ENCODE results near the genes MUC15 and SLC5A12.

GRCh38 chr11:19428886-19429643 is 188.3 kb upstream of the E2F8 start:
- PRO-cap, 3 experiments = no peak in any of the 3 experiments
- RAMPAGE, long total RNA = no peak
- RRBS, 2 experiments = no CpG with 5 or more reads among the region's 6 CpGs

DNA sequence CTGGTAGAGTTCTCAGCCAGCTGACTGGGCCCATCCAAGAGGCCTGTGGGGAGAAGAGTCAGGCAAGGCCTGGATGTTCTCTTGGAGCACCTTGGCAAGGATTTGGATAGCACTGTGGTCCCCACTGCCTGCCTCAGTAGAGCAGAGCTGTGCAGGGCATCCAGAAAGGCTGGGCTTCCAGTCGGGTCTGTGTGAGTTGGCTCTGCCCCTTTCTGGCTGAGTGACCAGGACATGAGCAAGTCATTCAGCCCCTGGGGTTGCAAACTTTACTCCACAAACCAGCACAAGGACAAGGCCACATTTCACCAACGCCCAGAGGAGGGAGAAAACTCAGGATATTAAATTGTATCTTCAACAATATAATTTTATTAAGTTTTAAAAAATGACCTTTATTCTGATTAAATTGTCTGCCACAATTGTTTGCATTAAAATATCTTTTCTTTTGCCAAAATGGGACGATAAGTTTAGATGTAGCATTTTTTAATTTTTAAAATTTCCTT is 29.1 kb upstream of the NAV2 start:
- PRO-cap, 3 experiments = peak in 1 of 3 experiments; most common minus-strand start position 189 of the sequence (in 1)
- RAMPAGE, long total RNA = no peak
- RRBS, 2 experiments = no CpG with 5 or more reads among the region's 3 CpGs

DNA sequence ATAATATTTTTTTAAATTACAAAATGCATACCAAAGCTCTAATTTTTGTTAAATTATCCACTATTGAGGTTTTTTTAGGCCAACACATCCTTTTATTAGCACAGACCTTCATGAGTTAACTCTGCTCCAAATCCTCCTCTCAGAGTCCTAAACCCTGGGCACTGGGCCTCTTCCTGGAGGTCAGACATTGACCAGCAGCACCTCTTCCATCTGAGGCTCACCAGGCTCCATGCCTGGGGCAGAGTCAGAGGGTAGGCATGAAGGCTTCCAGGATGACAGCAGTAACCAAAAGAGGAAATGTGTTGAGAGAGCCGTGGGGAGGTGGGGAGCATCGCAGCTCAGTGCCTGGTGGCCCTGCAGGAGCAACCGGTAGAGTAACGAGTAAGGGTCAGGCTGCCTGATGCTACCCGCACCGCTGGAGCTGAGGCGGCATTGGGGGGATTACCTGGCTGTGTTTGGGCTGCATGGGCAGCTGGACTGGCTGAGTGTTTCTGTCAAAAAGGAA is 9.5 kb upstream of the NAV2 start:
- PRO-cap, 3 experiments = no peak in any of the 3 experiments
- RAMPAGE, long total RNA = no peak
- RRBS, 2 experiments = no CpG with 5 or more reads among the region's 7 CpGs

DNA sequence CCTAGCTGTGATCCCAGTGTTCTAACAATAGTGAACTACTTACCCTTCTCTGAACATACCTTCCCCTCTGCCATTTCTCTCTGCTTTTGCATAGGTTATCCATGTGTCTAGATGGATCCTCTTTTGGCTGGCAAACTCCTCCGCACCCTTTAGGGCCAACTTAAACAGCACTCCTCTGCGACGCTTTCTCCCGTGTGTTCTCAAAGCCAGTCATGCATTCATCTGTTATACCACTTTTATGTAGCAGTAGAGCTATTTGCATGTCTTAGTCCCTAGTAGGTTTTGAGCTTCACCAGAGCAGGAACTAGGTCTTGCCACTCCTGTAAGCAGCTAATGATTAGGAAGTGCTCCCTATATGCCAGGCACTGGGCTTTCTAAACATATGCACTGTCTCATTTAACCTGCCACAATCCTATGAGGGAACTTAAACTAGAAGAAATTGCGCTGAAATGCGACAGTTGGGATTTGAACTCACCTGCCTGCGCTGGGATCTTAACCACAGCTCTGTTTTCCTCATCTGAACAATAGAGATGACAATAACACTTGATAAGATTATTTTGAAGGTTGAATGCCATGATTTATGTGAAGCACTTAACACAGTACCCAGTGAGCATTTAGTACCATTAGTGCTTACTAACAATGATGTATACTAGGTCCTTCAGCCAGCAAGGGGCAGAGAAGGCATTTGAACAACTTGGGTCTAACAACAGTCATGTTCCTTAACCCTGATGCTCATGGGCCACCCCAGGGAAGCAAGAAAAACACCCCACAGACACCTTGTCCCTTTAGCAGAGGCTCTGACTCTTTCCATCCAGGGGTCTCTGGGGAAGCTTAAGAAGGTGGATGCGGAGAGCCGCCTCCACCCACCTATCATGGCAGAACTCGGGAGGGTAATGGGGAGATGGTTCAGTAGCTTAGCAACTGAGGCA is 180.6 kb downstream of the DBX1 start:
- PRO-cap, 3 experiments = no peak in any of the 3 experiments
- RAMPAGE, long total RNA = no peak
- RRBS, 2 experiments = no CpG with 5 or more reads among the region's 10 CpGs

DNA sequence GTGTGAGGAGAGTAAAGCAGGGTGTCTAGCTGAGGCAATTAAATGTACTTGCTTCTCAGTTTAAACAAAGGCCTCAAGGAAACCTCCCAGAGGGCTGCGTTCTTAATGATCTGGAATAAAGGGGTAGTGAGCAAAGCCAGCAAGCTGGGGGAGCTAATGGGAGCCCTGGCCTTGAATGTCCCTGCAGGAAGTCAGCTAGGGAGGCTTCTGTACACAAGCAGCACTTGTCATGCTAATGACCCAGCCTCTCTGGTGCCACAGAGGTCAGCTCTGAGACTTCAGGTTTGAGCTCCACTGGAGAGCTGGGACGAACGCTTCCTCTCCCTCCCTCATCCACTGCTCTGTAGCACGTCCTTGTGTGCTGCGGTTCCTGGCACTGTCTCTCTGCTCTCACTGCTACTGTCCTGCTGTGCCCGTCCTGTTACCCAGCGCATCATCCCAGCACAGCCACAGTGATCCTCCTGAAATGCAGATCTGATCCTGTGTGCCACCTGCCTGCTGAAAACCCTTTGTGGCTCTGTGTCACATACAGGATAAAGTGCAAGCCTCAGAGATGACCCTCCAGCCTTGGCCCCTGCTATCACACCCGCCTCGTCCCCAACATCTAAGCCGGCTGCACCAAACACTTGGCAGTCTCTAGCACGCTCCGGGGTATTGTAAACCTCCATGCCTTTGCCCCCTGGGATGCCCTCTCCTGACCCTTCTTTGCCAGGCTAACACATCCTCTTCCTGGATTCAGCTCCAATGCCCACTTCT is 159.6 kb downstream of the DBX1 start:
- PRO-cap, 3 experiments = no peak in any of the 3 experiments
- RAMPAGE, long total RNA = no peak
- RRBS, 2 experiments = no CpG with 5 or more reads among the region's 12 CpGs

- PRO-cap, 3 experiments = no peak in any of the 3 experiments
- RAMPAGE, long total RNA = no peak
- RRBS, 2 experiments = no CpG with 5 or more reads among the region's 1 CpG
Observed at GRCh38 chr11:22981167-22981491, 120.9 kb upstream of the CCDC179 start.

GRCh38 chr11:26188521-26189100 is 143.3 kb upstream of the ANO3 start:
- PRO-cap, 3 experiments = no peak in any of the 3 experiments
- RAMPAGE, long total RNA = no peak
- RRBS, 2 experiments = no CpG with 5 or more reads among the region's 1 CpG

- PRO-cap, 3 experiments = no peak in any of the 3 experiments
- RAMPAGE, long total RNA = no peak
- RRBS, 2 experiments = no CpG with 5 or more reads among the region's 23 CpGs
Observed at GRCh38 chr11:26571837-26573348, at the start of gene MUC15. TSS of gene MUC15 (minus strand) at chr11:26572263.

- PRO-cap, 3 experiments = no peak in any of the 3 experiments
- RAMPAGE, long total RNA = no peak
- RRBS, 2 experiments = 96 to 97% methylated on average over 4 of the region's 11 CpGs
Observed at GRCh38 chr11:26597125-26597428, 25.0 kb upstream of the MUC15 start.

DNA sequence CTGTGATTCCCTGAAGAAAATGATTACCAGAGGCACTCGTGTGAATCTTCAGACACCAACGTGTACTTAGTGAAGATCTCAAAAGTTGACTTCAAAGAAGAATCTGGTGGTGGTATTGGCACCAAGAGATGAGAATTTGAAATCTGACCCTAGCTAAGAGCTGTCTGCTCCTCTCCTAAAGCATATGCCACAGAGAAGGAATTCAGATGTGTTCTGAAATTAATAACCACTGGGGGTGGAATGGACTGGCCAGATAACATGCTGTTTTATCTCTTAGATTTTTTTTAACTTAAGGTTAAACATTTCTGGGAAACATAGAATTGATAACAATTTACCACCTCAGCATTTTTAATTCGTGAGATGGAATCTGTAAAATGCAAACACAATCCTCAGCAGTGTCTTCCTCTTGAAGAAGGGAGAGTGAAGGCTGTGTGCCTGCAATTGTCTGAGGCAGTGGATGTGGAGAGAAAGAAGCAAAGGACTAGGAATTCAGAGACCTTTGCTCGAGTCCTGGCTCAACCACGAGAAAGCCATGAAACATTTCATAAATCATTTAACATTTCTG is at the start of gene SLC5A12:
TSS of gene SLC5A12 (minus strand) at position 242 of the 565 bp plus-strand sequence.
- PRO-cap, 3 experiments = no peak in any of the 3 experiments
- RAMPAGE, long total RNA = no peak
- RRBS, 2 experiments = no CpG with 5 or more reads among the region's 5 CpGs

- PRO-cap, 3 experiments = no peak in any of the 3 experiments
- RAMPAGE, long total RNA = no peak
- RRBS, 2 experiments = no CpG with 5 or more reads among the region's 10 CpGs
Observed at GRCh38 chr11:26964790-26965222, 29.1 kb upstream of the FIBIN start.

- PRO-cap, 3 experiments = no peak in any of the 3 experiments
- RAMPAGE, long total RNA = no peak
- RRBS, 2 experiments = no CpG with 5 or more reads among the region's 4 CpGs
Observed at GRCh38 chr11:27375150-27375890, 12.3 kb upstream of the CCDC34 start.

- PRO-cap, 3 experiments = no peak in any of the 3 experiments
- RAMPAGE, long total RNA = no peak
- RRBS, 2 experiments = no CpG with 5 or more reads among the region's 11 CpGs
Observed at GRCh38 chr11:27489411-27490150, 17.0 kb downstream of the LIN7C start.

- PRO-cap, 3 experiments = no peak in any of the 3 experiments
- RAMPAGE, long total RNA = no peak
- RRBS, 2 experiments = no CpG with 5 or more reads among the region's 9 CpGs
Observed at GRCh38 chr11:27719620-27719990, 19.4 kb upstream of the BDNF start.

GRCh38 chr11:28834811-28835213 is 726.6 kb downstream of the METTL15 start:
- PRO-cap, 3 experiments = no peak in any of the 3 experiments
- RAMPAGE, long total RNA = no peak
- RRBS, 2 experiments = no CpG with 5 or more reads among the region's 2 CpGs

DNA sequence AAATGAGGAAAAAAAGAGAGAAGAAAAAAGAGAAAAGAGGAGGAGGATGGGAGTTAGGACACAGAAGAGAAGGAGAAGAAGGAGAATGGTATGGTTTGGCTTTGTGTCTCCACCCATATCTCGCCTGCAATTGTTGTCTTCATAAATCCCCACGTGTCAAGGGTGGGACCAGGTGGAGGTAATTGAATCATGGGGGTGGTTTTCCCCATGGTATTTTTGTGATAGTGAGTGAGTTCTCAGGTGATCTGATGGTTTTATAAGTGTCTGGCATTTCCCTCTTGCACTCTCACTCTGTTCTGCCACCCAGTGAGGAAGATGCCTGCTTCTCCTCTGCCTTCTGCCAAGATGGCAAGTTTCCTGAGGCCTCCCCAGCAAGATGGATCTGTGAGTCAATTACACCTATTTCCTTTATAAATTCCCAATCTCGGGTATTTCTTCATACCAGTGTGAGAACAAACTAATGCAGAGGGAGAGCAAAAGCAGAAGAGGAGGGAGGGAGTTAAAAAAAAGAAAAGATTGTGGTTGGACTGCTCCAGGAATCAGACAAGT is 856.9 kb downstream of the KCNA4 start:
- PRO-cap, 3 experiments = no peak in any of the 3 experiments
- RAMPAGE, long total RNA = no peak
- RRBS, 2 experiments = no CpG with 5 or more reads among the region's 3 CpGs

- PRO-cap, 3 experiments = peak in 1 of 3 experiments; most common minus-strand start chr11:30635537 (in 1)
- RAMPAGE, long total RNA = no peak
- RRBS, 2 experiments = no CpG with 5 or more reads among the region's 14 CpGs
Observed at GRCh38 chr11:30635352-30636041, 49.3 kb upstream of the MPPED2 start.

DNA sequence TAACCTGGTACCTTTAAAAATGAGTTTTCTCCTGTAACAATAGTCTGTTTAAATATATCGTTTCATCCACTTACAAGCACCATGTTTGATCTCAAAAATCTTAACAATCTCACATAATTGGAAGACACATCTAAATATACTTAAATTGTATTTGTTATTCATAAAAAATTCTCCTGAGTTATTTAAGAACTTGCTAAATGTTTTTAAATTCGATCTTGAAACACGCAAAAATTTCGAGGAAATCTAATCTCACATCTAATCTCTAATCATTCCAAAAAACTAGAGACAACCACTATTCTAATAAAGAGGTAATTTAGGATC is 19.7 kb downstream of the IMMP1L start:
- PRO-cap, 3 experiments = no peak in any of the 3 experiments
- RAMPAGE, long total RNA = no peak
- RRBS, 2 experiments = no CpG with 5 or more reads among the region's 4 CpGs

DNA sequence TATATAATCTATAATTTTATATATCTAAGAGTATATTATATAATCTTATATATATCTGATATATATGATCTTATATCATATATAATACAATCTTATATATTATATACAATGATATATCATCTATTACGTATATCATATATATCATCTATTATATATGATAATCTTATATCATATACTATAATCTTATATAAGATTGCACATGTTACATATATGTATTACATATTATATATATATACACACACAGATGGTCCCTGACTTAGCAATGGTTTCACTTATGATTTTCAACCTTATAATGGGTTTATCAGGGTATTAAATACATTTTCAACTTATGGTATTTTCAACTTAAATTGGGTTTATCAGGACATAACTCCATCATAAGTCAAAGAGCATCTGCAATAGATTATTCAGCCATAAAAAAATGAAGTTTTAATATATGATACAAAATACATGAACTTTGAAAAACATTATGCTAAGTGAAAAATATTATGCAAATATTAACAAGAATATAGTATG is 12.5 kb downstream of the IMMP1L start:
- PRO-cap, 3 experiments = no peak in any of the 3 experiments
- RAMPAGE, long total RNA = no peak
- RRBS, 2 experiments = no CpG with 5 or more reads among the region's 1 CpG

- PRO-cap, 3 experiments = no peak in any of the 3 experiments
- RAMPAGE, long total RNA = no peak
- RRBS, 2 experiments = 3 to 4% methylated on average over 24 to 26 of the region's 82 CpGs
Observed at GRCh38 chr11:31815531-31816720, 4.8 kb upstream of the PAX6 start.

All from skeletal muscle tissue (tissue), 7 donors.